Epithelial cell of proximal tubule (primary cell): ENCODE data around the gene ZDHHC17.

DNA sequence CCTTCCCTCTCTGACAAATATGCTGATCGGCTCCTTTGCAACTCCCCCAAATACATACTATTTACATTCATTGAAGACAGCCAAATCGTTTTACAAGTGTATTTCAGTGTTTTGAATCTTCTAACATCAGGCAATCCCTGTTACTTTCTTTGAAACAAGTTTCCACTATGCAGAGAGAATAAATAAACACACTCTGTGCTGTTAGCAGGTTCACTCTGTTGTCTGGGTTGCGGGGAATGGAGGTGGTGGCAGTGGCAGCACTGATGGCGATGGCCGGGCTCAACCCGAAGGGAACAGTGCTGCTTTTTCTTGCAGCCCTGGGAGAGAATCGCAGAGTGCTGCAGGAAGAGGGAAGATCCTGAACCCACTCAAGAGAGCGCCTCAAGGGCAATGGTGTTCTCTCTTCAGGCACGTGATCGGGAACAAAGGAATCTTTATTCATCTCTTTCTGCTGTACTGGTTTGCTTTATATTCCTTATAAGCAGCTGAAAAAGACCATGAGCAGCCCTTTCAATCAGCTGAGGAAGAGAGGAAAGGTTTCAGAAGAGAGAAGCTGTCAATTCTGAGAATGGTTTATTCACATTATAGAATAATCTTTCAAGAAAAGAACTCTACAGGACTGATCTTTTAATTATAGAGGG lies 195.3 kb downstream of the NAP1L1 start:
- RAMPAGE, long total RNA: no peak
- RRBS: no CpG with 5 or more reads among the region's 10 CpGs

- RAMPAGE, long total RNA: no peak
- RRBS: no CpG with 5 or more reads among the region's 5 CpGs
Measured at GRCh38 chr12:75953100-75953930, 131.2 kb downstream of the NAP1L1 start.

- RAMPAGE, long total RNA: no peak
- RRBS: no CpG with 5 or more reads among the region's 10 CpGs
Measured at GRCh38 chr12:75977549-75978663, 106.6 kb downstream of the NAP1L1 start.

DNA sequence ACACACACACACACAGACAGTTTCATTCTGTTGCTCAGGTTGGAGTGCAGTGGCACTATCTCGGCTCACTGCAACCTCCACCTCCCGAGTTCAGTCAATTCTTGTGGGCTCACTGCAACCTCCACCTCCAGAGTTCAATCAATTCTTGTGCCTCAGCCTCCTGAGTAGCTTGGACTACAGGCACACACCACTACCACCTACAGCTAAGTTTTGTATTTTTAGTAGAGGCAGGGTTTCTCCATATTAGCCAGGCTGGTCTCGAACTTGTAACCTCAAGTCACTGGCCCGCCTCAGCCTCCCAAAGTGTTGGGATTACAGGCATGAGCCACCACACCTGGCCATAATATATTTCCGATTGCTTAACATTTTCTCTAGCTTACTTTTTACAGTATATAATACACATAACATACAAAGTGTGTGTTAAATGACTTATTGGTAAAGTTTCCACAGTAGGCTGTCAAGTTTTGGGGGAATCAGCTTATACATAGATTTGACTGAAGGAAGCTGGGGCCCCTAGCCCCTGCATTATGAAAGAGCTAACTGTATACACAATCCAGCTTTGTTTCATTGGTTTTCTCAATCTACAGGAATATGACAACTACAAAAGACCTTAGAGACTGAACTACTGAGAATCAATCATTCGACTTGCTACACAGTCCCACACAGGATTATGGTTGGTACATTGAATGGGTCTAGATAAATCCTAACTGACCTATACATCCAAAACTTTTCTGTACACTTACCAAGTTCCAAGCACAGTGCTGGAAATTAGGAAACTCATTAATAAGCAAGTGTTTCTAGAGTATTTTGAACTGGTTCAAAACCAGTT lies 43.7 kb downstream of the NAP1L1 start:
- RAMPAGE, long total RNA: no peak
- RRBS: no CpG with 5 or more reads among the region's 6 CpGs

GRCh38 chr12:76319469-76320070 lies 28.6 kb downstream of the BBS10 start:
- RAMPAGE, long total RNA: no peak
- RRBS: no CpG with 5 or more reads among the region's 26 CpGs

GRCh38 chr12:76467566-76468340 lies 91.8 kb downstream of the OSBPL8 start:
- RAMPAGE, long total RNA: no peak
- RRBS: no CpG with 5 or more reads among the region's 1 CpG

DNA sequence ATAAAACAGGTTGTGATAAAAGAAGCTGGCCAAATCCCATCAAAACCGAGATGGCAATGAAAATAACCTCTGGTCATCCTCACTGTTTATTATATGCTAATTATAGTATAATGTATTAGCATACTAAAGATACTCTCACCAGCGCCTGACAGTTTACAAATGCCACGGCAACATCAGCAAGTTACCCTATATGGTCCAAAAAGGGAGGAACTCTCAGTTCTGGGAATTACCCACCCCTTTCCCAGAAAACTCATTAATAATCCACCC lies 51.0 kb downstream of the OSBPL8 start:
- RAMPAGE, long total RNA: no peak
- RRBS: no CpG with 5 or more reads among the region's 3 CpGs

DNA sequence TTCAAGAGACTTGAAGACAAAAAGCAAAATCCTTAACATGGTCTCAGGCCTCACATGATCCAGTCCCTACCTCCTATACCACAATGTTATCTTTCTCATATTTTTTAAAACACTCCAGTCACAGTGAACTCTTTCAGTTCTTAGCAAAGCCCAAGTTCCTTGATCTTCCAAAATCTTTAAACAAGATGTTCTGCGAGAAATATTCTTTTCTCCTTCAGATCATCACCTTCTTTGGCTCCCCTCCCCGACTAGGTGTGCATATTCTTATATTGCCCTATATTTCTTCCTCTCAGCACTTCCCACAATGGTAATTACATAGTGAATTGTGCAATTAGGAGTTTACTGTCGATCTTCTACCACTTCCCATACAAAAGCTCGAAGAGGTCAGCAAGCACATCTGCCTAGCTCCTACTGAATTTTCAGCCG lies 16.8 kb downstream of the OSBPL8 start:
- RAMPAGE, long total RNA: no peak
- RRBS: no CpG with 5 or more reads among the region's 5 CpGs

GRCh38 chr12:76551404-76552126 lies 8.0 kb downstream of the OSBPL8 start:
- RAMPAGE, long total RNA: no peak
- RRBS: no CpG with 5 or more reads among the region's 5 CpGs

DNA sequence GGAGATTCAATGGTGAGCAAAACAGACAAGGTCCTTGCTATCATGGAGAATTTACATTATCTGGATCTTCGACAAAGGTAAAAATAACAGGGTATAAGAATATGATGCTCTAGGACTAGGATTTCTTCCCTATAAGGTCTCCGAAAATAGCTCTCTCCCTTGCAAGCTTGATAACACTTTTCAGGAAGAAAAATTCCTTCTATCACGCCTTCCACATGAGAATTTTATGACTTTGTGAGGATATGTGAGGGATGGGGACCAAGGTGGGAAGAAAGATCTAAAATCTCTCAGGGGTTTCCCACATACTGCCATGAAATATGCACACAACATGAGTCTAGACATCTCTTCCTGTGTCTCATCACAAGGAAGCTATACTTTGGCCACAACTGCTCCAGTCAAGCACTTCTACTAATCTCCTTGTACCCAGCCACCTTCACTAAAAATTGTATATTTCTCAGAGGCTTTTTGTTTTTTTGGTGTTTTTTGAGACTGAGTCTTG lies 3.3 kb downstream of the OSBPL8 start:
- RAMPAGE, long total RNA: no peak
- RRBS: no CpG with 5 or more reads among the region's 3 CpGs

DNA sequence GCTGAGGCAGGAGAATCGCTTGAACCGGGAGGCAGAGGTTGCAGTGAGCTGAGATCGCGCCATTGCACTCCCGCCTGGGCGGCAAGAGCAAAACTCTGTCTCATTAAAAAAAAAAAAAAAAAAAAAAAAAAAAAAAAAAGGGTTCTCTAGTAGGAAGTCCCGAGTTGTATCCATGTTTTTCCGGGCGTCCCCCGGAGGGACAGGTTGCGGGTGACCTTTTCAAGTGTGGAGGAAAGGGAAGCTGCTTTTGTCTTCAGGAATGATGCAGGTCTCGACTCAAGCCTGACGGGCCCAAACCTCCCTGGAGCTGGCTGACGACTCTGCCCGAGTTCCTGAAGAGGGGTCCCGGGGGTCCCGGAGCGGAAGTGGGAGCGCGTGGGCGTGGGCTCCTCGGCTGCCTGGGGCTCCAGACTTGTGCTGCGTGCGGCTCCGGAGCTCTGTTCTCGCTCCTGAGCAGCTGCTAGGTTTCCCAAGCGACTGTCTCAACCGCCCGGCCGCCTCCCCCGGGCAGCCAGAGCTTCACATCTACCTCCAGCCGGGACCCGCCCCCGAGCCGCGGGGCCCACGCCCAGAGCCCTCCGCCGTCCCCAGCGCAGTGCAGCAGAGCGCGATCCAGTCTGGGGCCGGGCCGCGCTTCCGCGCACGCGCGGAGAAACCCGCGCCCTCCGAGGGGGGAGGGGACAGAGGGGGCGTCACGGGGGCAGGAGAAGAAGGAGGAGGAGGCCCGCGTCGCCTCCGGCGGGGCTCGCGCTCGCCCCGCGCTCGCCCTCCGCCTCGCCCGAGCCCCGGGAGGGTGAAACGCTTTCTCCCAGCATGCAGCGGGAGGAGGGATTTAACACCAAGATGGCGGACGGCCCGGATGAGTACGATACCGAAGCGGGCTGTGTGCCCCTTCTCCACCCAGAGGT lies at the start of gene ZDHHC17:
TSS of gene ZDHHC17 (plus strand) at position 692 of the 908 bp plus-strand sequence.
- RAMPAGE, long total RNA: no peak
- RRBS: under 1% methylated on average over 53 of the region's 78 CpGs

GRCh38 chr12:76787034-76787334 lies 23.1 kb downstream of the ZDHHC17 start:
- RAMPAGE, long total RNA: no peak
- RRBS: no CpG with 5 or more reads among the region's 3 CpGs

DNA sequence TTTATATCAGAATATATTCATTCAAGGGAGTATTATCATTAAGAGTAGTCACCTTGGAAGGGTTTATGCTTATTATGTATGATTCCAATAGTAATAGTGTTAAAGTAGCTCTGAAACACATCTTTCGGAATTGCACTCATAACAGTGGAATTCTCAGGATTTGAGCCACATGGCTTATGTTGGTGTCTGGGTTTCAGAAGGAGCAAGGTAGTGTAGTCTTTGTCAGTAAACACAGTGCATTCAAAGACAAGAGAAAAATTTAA lies 207.1 kb upstream of the E2F7 start:
- RAMPAGE, long total RNA: no peak
- RRBS: no CpG with 5 or more reads among the region's 1 CpG

DNA sequence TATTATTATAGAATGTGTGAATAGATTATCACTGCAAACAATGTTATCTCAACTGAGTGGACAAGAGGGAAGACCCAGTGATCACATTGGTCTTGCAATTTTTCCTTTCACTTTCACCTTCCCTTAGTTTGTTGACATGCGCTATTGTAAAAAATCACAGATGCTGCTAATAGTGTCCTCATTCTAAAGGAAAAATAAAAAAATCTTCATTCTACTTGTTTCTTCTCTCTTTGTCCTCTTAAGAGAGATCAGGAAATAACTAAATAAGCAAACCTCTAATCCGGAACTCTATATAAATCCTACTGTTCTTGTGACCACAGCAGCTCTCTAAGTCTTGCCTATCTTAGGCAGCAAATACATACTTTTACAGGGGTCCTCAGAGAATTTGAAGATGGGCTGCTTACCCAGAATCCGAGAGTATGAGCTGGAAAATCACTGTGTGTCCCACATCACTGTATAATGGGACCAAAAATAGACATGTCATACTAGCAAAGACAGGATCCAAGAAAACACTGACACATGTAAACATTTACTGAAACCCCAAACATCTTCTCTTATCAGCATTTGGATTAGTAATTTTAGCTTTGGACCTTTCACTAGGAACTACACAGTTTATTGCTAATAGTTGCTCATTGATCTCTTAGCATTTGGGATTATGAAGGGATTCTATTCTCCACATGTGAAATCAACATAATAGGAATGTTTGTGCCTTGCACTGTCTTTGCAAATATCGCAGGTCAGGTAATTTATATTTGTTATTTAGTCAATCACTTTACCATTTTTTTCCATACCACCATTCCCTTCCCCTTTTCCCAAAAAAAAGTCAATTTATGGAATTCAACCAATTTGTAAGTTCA lies 257.9 kb downstream of the NAV3 start:
- RAMPAGE, long total RNA: no peak
- RRBS: no CpG with 5 or more reads among the region's 4 CpGs

- RAMPAGE, long total RNA: no peak
- RRBS: no CpG with 5 or more reads among the region's 3 CpGs
Measured at GRCh38 chr12:78977479-78977981, 113.0 kb downstream of the SYT1 start.

DNA sequence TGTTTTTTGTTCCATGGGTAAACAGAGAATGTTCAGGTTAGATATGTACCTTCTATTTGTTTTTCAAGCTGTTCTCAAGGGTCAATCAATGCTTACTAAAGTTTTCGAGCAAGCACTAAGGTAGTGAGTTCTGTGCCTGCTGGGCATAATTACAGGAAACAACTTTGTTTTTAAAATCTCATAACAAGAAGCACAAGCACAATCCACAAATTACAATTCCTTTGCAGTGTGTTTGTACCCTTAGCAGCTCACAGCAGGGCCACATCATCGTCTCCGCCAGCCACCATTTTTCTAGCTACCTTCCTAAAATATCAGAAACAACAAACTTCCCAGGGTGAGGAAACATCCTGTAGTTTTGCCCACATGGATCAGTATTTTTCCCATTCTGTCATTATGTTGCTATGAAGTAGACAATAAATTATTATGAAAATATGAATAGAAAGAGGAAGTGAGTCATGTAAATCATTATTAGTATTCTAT lies 319.2 kb downstream of the SYT1 start:
- RAMPAGE, long total RNA: no peak
- RRBS: no CpG with 5 or more reads among the region's 3 CpGs

DNA sequence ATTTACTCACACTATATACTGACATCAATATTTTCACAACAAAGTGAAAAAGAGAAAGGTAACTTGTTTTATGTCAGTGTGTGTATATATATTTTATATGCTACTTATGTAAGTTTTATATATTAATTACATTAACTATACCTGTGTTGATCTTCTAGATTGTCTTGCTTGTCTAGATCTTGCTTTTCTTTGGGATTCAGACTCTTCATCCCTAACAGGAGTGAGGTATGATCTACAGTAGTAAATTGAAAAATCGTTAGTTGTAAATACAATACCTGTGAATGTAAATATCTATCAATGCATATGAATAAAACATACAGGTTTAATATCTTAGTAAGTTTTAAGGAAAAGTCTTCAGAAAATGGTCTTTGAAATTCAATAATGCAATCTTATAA lies 107.6 kb upstream of the PAWR start:
- RAMPAGE, long total RNA: no peak
- RRBS: no CpG with 5 or more reads among the region's 1 CpG

GRCh38 chr12:80249374-80250077 lies 150.2 kb downstream of the OTOGL start:
- RAMPAGE, long total RNA: no peak
- RRBS: no CpG with 5 or more reads among the region's 32 CpGs

DNA sequence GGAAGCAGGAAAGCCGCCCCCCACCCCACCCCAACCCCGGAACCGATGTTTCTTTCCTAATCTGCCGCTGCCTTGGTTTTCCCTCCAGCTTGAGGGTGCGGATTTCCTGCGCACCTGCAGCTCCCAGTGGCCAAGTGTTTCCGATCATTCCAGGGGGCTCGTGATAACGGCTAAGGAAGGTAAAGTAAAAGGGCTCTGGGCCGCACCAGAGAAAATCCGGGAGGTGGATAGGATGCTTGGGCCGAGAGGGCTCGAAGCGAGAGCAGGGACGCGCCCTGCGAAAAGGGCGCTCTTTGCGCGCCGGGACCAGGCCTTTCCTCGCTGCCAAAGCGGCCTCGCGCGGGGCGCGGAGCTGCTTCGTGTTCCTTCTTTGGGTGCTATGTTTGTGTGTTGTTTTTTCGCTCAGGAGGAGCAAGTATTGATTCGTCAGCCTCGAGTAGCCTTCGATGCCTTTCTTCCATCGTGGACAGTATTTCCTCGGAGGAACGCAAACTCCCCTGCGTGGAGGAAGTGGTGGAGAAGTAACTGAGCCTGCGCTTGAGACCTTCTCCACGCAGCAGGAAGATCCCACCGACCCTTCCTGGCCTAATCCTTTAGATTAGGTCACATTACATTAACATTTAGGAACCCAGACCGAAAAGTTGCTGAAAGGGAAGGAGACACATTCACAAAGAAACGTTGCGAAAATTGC lies 1.1 kb downstream of the MYF6 start:
- RAMPAGE, long total RNA: no peak
- RRBS: 16% methylated on average over 11 of the region's 43 CpGs

DNA sequence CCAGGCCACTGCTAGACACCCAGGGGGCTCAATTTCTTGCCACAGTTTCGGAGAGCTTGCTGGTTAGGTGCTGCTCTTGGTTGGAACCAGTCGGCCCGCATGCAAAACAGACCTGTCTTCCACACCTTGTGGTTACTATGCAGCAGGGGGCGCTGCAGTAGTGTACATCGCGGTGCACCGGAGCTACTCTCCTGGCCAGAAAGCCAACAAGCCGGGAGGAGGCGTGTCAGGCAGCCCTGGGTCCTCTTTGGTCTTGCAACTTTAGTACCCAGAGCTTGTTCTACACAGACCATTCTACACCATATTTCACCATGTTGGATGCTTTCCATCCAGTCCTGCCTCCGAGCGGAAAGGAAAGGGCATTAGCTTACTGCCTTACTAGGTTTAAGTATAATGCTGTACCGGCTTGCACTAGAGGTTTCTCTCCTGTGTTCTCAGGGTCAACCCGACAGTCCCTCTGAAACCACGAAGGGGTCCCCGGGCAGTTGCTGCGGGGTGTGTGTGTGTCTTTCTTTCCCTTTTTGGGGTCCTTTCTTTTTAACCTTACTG lies 908 bp upstream of the TMTC2 start:
- RAMPAGE, long total RNA: no peak
- RRBS: 1% methylated on average over 4 of the region's 16 CpGs